Urinary bladder (tissue), 3 donors: ENCODE measurements around a stretch of chr18.

DNA sequence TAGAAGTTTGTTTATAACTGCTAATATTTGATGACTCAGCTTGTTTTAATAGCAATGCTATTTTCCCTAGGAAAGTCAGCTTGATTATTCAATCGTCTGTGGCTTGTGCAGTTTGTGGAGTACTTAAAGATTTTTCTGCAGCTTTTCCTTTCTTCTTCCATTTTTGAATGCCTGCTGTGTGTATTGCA is 273.2 kb downstream of the TGIF1 start:
- PRO-cap: no peak
- RAMPAGE, long total RNA: no peak

DNA sequence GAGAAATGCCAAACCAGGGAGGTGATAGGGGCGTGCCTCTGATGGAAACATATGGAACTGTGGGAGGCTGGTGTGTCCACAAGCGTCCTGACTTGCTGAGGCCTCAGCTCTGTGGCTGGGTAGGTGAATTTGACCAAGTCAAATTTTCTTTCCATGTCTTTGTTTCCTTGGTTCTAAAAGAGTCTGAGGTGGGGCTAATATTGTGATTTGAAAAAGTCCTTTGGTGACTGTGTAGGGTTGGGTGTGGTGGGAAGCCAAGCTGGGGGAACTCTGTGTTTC is 462.6 kb downstream of the TGIF1 start:
- PRO-cap: no peak
- RAMPAGE, long total RNA: no peak

GRCh38 chr18:4453757-4454503 is 1.2 kb downstream of the DLGAP1 start:
- PRO-cap: no peak
- RAMPAGE, long total RNA: no peak

DNA sequence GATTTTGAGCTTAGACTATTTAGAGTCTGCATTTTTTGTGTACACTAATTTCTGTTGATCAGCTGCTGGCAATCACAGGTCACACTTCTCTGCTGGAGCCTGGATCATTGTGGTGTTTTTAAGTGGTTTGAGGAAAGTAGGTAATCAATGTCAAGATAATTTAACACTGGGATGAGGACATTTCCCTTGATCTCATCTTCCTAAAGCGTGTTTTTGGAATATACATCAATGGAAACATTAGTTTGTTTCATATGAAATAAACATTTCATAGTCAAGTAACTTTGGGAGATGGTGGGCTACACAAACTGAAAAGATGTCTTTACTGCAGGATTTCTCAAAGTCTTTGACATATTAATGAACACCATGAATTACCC is 145.1 kb upstream of the DLGAP1 start:
- PRO-cap: no peak
- RAMPAGE, long total RNA: no peak

- PRO-cap: no peak
- RAMPAGE, long total RNA: no peak
These were observed 361 bp upstream of the AKAIN1 start for GRCh38 chr18:5197431-5197805.

GRCh38 chr18:6248988-6249416 is 165.7 kb downstream of the L3MBTL4 start:
- PRO-cap: no peak
- RAMPAGE, long total RNA: no peak

DNA sequence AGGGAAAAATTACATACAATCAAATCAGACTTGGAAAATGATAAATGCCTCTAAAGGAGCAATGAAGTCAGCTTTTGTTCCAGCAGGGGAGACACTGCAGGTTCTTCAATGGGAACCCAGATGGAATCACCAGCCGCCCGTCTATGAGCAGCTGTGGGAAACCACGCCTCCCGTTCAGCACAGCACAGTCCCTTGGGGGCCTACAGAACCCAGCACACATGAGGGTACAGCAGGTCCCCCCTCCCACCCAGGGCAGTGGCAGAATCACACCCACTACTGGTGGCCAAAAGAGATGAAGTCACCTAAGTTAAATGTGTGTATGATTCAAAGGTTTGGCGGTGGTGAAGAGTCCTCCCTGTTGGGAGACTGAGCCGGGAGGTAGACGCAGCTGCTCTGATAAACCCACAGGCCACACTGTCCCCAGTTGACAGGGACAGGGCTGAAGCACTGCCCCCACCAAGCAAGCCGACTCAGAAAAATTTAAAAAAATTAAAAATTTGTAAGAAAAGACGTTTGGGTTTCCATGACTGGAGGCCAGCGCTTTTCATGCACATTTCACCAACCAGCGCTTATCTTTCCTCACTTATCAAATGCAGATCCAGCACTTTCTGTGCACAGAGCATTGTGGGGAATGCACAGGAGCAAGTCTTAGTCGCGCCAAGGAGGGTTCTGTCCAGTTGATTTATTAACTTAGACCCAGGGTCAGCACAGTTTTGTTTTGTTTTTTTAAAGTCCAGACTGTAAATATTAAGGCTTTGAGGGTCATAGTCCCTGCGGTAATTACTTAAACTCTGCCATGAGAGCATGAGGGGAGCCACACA is 44.2 kb downstream of the L3MBTL4 start:
- PRO-cap: no peak
- RAMPAGE, long total RNA: no peak

GRCh38 chr18:6431551-6432464 is 17.1 kb upstream of the L3MBTL4 start:
- PRO-cap: no peak
- RAMPAGE, long total RNA: no peak

GRCh38 chr18:7414328-7415030 is 152.6 kb upstream of the PTPRM start:
- PRO-cap: bidirectional peak, plus-strand start at chr18:7414721, minus-strand start at chr18:7414643
- RAMPAGE, long total RNA: no peak

- PRO-cap: no peak
- RAMPAGE, long total RNA: no peak
These were observed 80.6 kb upstream of the PTPRM start for GRCh38 chr18:7486535-7486929.

- PRO-cap: no peak
- RAMPAGE, long total RNA: no peak
These were observed 1.1 kb upstream of the PTPRM start for GRCh38 chr18:7565943-7566396.

GRCh38 chr18:7566521-7566939 is 586 bp upstream of the PTPRM start:
- PRO-cap: no peak
- RAMPAGE, long total RNA: no peak

DNA sequence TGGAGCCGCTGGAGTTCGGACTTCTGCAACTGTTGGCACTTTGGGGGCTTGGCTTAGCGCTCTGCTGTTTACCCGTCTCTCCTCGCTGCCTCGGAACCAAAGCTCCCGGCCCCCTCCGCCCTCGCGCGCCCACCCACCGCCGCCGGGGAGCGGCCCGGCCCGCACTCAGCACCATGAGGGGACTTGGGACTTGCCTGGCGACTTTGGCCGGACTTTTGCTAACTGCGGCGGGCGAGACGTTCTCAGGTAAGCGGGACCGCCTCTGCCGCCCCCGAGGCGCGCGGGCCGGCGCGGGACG is 479 bp downstream of the PTPRM start:
- PRO-cap: no peak
- RAMPAGE, long total RNA: no peak

DNA sequence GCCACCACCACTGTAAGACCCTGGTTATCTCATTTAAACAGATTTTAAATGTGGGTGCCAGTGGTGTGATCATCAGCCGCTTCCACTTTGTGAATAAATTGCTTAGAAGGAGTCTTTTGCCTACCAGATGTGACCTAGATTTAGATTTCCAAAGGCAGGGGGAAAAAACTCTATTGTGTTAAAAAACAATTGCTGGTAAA is 466.4 kb upstream of the RAB12 start:
- PRO-cap: no peak
- RAMPAGE, long total RNA: no peak

DNA sequence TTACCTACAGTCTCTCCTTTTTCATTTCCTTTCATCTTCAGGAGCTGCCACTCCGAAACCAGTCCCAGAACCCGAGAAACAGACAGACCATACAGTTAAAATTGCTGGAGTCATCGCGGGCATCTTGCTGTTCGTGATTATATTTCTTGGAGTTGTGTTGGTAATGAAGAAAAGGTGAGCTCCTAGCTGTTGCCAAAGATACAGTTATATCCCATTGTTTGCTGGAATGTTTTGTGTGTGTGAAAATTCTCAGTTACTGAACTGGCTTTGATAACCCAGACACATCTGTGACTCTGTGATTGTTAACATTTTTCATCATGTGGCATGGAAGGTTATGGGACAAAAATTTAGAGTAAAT is 465.7 kb upstream of the RAB12 start:
- PRO-cap: no peak
- RAMPAGE, long total RNA: no peak

DNA sequence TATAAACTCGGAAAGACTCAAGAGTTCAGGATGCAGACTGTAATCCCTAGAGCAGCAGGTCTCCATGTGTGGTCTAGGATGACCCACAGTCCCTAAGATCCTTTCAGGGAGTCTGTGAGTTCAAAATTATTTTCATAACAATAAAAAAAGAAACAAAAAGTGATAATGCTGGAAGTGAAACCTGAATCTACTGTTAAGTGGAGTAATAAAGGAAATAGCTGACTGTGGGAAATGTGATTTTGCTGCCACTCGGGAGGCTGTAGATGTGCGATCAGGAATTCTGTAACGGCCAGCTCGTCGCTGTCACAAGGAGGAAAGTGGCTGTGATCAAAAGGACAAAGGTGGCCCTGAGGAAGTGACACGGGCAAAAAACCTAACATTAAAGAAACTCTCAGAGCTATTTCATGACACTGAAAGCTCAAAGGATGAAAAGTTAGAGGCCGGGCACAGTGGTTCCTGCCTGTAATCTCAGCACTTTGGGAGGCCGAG is 5.1 kb upstream of the RAB12 start:
- PRO-cap: no peak
- RAMPAGE, long total RNA: no peak

DNA sequence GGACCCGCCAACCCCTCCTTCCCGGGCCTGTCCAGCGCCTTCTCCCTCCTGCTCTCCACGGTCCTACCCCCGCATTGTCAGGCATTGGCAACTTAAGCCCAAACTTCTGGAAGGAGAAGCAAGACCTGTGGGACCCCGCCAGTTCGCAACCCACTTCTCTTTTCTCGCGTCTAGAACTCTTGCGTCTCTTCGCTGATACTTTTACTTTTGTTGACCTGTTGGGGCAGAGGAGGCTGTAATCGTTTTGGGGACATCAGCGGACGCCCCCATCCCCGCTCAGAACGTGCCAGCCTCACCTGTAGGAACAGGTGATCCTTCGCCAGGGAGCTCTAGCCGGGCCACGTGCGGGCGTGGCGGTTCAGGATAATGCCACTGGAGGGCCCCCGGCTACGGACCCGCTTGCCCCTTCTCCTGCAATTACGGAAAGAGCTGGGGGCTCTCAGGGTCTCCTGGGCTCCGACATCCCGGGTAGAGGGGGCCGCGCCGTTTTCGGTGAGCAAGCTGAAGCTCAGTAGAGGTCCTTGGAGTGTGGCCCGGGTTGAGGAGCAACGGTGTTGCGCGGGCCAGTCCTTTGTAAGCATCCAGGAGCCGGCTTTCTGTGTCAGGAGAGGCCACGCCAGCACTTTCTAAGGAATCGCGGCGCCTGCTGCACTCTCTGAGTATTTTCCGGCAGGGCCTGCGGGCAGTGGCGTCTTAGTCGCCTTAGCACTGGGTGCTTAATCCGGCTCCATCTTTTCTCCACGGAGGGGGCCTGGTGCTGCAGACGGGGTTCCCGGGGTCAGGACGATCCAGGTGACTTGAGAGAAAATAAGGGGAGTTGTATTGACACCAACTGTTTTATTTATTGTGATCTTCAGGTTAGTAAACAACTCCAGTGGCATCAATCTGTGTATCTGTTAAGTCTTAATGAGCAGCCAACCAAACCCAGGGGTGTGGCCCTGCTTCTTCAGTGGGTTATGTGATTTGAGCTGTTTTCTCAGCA is 1.7 kb downstream of the MTCL1 start:
- PRO-cap: no peak
- RAMPAGE, long total RNA: no peak

DNA sequence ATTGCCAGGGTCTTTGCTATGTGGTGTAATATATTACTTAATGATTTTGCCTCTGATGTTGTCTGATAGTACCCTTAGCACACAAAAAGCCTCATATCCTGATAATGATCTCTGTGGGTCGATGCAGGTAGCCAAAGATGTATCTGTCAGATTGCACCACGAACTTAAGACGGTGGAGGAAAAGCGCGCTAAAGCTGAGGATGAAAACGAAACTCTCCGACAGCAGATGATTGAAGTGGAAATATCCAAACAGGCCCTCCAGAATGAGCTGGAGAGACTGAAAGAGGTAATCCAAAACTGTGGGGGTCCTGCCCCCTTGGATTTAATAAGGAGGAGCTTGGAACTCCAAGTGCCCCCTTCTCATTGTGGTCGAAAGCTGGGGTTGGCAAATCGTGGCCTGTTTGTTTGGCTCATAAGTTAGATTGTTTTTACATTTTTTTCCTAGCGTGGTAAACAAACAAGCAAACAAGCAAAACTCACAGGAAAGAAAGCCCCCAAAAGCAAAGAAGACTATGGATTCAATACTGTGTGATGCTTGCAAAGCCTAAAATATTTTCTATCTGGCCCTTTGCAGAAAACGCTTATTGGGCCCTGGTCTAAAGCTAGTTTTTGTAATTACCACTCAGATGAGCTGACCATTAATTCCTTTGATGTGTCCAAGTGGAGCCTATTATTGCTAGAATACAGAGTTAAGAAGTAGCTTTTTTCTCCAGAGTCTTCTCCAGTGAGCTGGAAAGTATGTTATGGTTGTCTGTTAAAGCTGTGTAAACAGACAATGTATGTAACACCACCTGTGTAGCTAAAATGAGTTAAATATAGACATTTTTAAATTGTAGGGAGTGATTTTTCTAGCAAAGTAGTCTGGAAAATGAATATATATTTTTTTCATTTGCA is 15.1 kb downstream of the MTCL1 start:
- PRO-cap: no peak
- RAMPAGE, long total RNA: no peak

GRCh38 chr18:8989147-8989603 is 113.3 kb upstream of the NDUFV2 start:
- PRO-cap: no peak
- RAMPAGE, long total RNA: no peak

DNA sequence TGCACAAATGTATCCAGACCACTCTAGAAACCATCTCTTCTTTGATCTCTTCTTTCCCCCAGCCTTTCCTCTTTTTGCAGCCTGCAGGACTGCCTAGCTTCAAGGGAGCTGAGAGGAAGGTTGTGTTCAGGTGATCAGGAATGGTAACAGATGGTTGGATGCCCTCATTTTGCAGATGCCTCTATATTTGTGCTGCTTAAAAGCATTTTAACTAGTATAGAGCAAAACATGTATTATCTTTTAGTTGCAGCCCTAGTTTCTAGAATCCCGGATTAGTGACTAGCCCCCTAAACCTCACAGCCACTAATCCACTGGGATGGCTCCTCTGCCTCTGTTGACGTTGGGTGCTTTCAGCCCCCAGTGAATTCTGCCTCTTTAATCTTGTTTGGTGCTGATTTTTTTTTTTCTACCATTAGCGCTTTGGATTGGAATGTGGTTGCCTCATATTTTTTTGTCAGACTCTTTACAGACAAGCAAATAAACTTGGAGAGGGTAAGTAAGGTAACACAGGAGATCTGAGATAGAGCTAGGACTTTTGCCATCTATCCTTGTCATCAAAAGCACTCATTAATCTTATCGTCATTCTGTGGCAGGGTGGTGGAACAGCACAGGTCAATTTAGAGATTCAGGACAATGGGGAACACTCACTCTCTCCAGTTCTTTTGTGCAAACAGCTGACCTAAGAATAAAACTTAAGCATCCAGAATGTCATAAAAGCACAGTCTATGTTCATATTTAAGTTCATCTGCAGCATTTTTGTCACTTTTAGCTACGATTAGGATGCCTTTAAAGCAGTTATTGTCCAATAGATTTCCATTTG is 103.7 kb upstream of the NDUFV2 start:
- PRO-cap: no peak
- RAMPAGE, long total RNA: no peak